Vein endothelial cell (primary cell): ENCODE data around the gene MBTPS1.

DNA sequence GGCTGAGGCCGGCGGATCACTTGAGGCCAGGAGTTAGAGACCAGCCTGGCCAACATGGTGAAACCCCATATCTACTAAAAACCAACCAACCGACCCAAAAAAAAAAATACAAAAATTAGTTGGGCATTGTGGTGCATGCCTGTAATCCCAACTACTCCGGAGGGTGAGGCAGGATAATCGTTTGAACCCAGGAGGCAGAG lies 12.0 kb downstream of the MBTPS1 start:
- CAGE, long polyA plus RNA: no peak

- CAGE, long polyA plus RNA: no peak
Measured at GRCh38 chr16:84116116-84117172, at the start of gene MBTPS1. Gene MBTPS1 (minus strand): TSS chr16:84116942.

- CAGE, long polyA plus RNA: no peak
Measured at GRCh38 chr16:84177583-84177914, 9.3 kb downstream of the TAF1C start.

- CAGE, long polyA plus RNA: no peak
Measured at GRCh38 chr16:84199730-84200463, 8.9 kb downstream of the ADAD2 start.

GRCh38 chr16:84312620-84313717 lies 18.3 kb downstream of the WFDC1 start:
- CAGE, long polyA plus RNA: no peak

- CAGE, long polyA plus RNA: no peak
Measured at GRCh38 chr16:84648605-84649934, 759 bp downstream of the KLHL36 start.

GRCh38 chr16:84659478-84660253 lies 11.4 kb downstream of the KLHL36 start:
- CAGE, long polyA plus RNA: no peak

- CAGE, long polyA plus RNA: no peak
Measured at GRCh38 chr16:84667827-84668994, 19.9 kb downstream of the KLHL36 start.

GRCh38 chr16:84723699-84724526 lies 24.1 kb downstream of the USP10 start:
- CAGE, long polyA plus RNA: no peak

DNA sequence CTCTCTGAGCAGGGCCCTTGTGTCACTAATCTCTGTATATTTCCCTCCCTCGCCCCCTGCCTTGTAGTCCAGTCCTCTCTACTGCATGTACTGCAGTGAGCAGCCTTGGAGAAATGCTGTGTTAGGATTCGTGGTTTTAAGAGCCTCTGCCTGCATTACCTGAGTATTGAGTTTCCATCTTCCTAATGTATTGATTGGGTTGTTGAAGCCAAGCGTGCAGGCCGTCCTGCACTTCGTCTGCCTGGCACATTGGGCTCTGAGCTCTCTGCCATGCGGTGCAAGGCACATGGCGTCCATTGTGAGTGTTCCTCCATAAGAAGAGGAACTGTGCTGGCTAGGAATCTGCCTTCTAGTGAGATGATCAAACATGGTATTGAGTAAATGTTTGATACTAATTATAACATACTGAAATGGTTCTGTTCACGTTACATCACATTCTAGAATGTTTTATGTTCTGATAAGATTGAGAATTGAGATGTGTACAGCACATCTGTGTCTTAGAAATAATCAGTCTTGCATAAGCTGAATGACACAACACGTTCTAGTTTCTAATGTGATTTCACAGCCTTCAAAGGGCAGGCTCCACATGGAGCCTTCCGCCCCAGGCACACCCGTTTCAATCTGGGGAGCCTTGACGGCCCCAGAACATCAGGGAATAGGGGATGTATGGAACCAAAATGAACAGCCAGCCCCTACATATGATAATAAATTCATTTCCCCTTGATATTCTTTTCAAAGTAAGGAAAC lies 42.8 kb downstream of the USP10 start:
- CAGE, long polyA plus RNA: no peak

- CAGE, long polyA plus RNA: no peak
Measured at GRCh38 chr16:84763808-84764556, 55.8 kb upstream of the CRISPLD2 start.

GRCh38 chr16:84806163-84806631 lies 13.6 kb upstream of the CRISPLD2 start:
- CAGE, long polyA plus RNA: no peak

DNA sequence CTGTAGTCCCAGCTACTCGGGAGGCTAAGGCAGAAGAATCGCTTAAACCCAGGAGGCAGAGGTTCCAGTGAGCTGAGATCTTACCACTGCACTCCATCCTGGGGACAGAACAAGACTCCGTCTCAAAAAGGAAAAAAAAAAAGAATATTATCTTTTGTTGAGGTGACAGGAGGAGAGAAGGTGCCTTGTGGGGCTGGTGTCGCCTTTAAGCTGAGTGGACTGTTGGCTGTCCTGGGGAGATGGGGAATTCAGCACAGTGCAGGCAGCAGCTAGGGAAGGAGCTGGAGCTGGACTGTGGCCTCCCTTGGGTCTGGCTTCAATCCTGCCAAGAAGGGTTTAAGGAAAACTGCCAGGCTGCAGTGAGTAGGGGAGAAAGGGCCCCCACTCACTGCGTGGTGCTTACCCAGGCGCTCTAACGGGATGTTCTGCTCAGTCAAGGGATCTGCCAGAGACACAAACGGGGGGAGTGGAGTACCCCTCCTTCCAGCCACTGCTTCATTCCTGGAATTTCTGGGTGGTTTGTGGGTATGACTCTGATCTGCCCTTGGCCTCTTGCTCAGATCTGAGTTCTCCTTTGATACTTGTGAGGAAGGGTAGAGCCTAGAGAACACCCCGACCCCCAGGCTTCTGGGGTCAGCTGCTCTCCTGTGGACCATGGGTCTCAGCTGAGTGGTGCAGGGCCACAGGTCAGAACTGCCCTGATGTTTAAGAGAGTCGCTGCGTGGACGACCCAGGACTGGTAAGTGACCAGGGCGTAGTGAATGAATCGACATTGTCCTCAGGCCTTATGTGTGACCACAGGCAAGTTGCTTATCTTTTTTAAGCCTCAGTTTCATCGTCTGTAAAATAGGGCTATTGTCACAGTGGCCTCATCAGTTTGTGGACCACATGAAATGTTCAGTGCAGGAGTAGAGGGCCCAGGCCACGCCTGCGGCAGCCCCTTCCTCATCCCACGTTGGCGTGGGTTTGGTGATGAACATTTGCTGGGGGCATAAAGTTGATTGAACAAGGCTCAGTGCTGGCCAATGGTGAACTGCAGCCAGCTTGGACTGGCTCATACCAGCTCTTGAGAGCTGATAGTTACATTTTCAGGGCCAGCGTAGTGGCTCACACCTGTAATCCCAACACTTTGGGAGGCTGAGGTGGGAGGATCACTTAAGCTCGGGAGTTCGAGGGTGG lies 9.6 kb downstream of the CRISPLD2 start:
- CAGE, long polyA plus RNA: no peak

DNA sequence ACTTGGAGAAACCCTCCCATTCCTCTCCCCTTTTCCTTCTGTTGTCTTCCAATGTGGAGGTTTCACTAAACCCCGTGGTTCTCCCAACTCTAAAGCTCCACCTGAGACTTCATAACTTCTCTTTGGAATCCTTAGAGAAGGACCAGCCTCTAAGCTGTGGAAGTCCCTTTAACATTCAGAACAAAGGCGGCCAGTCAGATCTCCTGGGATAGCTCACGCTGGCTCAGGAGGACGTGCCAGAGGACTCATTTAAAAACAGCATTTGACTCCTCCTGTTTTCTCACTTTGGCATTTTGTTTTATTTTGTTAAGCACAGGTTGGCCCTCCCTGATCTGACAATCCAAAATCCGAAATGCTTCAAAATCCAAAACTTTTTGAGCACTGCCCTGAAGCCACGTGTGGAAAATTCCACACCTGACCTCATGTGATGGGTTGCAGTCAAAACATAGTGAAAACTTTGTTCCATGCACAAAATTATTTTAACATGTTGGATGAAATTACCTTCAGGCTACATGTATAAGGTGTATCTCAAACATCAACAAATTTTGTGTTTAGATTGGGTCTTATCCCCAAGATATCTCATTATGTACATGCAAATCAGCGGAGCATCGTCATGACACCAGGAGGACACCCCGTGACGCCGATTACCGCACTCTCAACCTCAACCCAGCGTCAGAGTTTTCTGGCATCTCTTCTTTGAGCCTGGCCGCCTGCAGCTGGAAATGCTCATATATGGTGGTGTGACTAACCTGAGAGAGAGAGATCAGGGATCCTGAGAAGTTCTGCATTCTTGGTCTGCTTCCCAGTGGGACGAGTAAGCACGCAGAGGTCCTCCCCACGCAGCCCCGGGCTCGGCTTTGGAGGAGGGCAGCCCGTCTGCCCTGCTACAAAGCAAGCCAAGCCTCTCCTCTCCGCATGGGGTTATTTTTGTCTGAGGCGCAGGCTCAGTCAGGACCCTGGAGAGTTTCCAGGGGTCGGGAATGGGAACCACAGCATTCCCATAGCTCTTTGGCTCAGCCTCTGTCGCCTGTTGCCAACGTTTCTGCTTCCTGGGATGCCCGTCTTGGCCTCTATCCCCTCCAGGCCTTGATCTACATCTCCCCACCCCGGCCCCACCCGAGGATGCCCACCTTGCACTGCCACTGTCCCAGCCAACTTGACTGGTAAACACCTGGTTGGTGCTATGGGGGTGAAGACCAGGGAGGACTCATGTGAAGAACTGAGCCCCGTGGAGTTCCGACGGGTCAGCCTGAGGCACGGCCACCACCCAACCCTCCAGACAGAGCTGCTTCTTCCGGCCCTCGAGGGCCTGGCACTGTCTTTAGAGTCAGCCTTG lies 16.3 kb downstream of the CRISPLD2 start:
- CAGE, long polyA plus RNA: no peak

GRCh38 chr16:84843710-84844450 lies 24.1 kb downstream of the CRISPLD2 start:
- CAGE, long polyA plus RNA: no peak

DNA sequence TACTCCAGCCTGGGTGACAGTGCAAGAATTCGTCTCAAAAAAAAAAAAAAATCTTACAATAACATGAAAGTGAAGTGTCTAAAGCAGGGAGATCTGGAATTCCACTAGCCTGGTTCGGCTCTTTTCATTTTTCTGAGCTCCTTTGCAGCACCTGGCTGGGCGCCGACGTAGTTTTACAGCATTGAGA lies 27.7 kb downstream of the CRISPLD2 start:
- CAGE, long polyA plus RNA: no peak

DNA sequence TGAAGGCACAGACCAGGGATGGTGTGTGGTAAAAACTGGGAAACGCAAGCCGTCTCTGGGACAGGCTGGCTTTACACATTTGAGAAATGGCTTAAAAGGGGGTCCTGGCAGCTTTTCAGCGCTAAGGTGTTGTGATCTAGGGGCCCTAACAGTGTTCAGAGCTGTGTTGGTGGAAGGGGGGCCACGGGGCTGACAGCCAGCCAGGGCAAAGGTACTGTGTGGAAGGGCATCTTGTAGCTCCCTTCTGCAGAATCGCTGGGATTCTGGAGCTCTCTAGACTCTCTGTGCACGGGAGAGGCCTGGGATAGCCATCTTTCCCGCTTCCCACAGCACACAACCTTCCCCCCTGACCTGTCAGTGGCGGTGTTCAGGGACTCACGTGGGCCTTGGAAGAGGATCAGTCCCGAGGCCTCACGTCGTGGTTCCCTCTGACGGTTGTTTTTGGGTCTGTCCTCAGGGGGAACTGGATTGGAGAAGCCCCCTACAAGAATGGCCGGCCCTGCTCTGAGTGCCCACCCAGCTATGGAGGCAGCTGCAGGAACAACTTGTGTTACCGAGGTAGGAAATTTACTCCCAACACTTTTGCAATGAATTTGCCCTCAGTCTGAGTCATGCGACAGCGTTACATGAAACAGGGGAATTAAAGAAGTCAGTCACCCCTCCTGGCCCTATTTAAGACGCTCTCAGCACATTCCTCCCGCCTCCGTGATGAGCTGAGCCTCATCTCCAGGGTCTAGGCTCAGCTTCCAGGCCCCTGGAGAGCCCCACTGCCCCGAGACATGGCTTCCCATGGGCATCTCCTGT lies 34.7 kb downstream of the CRISPLD2 start:
- CAGE, long polyA plus RNA: no peak

DNA sequence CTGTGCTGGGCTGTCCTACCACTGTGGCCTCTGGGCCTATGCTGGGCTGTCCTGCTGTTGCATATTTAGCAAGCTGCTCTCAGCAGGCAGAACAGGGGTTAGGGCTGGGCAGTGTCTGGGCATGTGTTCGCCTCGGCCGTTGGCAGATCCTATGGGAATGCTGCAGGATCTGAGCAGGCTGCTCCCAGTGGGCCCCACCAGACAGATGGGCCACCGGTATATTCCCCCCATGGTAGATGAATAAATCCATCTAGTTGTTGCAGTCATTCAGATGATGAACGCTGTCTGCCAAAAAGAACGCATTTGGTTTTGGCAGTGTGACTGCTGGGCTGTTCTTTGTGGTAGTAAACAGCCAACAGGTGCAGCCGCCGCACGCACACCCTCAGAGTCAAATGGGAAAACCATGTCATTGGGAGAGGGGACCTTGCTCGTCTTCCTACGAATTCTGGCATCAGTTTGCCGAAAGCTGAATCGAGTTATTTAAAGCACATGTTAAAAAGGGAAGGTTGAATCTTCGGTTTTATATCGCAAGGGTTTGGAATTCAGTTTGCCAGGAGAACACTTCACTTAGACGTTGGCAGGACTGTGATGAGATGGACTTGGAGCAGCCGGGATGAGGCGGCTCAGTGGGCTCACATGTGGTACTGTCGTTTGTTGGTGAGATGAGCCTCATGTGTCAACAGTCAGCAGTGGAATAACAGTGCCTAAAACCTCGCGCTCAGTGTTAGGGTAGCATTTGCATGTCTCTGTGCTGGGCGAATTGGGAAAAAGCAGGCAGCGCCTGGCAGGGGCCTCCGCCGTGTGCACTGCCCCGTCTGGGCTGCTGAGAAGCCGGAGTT lies 49.4 kb downstream of the CRISPLD2 start:
- CAGE, long polyA plus RNA: no peak

GRCh38 chr16:84990110-84990793 lies 21.1 kb downstream of the ZDHHC7 start:
- CAGE, long polyA plus RNA: no peak

GRCh38 chr16:85003024-85003287 lies 8.4 kb downstream of the ZDHHC7 start:
- CAGE, long polyA plus RNA: no peak